Diencephalon (tissue), 2 donors: Measurements from ENCODE around the genes NECTIN2 and CLPTM1.

DNA sequence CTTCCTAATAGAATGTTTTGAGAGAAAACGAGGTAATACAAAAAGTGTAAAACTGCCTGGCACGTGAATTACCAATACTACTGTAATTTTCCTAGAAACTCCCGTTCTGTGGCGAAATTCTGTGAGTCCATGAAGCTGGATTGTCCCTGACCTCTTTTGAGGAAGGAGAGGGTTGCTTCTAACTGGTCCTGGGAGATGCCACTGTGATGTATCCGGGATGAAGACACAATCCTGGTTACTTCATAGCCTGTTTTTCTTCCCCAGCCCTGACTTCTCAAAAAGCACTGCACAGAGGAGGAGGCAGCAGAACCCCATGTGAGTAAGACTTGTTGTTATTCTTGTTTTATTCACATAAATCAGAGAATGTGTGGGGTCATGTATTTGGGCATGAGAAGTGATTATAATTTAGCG, 598 bp downstream of the ZNF226 start:
- RAMPAGE, long total RNA = no peak

DNA sequence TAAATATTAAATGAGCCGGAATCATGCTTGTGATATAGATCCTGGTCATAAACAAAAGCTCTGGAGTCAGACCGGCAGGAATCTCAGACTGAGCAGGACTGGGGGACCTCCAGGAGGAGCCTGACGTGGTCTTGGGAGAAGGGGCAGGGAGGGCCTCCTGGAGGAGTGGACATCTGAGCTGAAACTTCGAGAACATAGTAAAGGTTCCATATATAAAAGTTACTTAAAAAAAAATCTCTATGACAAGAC, 353 bp upstream of the CEACAM20 start:
- RAMPAGE, long total RNA = no peak

DNA sequence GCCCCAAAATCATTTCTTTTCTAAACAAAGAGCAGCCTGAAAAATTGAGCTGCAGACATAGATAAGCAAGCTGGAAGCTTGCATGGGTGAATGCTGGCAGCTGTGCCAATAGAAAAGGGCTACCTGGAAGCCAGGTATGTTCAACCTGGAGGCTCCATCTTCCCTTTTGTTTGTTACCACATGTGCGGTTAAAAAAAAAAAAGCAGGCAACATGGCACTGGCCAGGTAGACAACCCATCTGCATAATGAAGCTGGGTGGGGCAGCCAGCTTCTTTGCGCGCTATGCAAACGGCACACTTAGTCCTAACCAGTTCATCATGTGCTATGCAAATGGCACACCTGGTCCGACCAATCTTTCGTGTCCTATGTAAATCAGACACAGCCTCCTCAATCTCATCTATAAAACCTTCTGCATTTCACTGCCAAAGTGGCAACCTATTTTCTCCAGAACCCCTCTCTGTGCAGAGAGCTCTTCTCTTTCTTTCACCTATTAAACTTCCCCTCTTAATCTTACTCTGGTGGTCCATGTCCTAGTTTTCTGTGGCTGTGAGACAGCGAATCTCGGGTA, 11.3 kb upstream of the IGSF23 start:
- RAMPAGE, long total RNA = no peak

GRCh38 chr19:44750640-44751604, 2.4 kb downstream of the BCL3 start:
- RAMPAGE, long total RNA = no peak

- RAMPAGE, long total RNA = no peak
Observed at GRCh38 chr19:44755744-44756165, 7.2 kb downstream of the BCL3 start.

- RAMPAGE, long total RNA = no peak
Observed at GRCh38 chr19:44809472-44810403, 835 bp downstream of the BCAM start.

GRCh38 chr19:44845990-44846675, at the start of gene NECTIN2:
Gene NECTIN2, plus strand, starts transcription at chr19:44846297.
- RAMPAGE, long total RNA = no peak

GRCh38 chr19:44890039-44891040, 714 bp upstream of the TOMM40 start:
- RAMPAGE, long total RNA = no peak

- RAMPAGE, long total RNA = no peak
Observed at GRCh38 chr19:44909062-44909833, 3.7 kb downstream of the APOE start.

GRCh38 chr19:44954290-44955477, at the start of gene CLPTM1:
Gene CLPTM1, plus strand, starts transcription at chr19:44955380.
- RAMPAGE, long total RNA = start-site peak on the minus strand at chr19:44954926-44954975, 6 and 8 reads in 2 replicates; start-site peak on the plus strand at chr19:44955377-44955398, 191 and 1,282 reads in 2 replicates

GRCh38 chr19:45116000-45116521, 23.1 kb downstream of the PPP1R37 start:
- RAMPAGE, long total RNA = no peak

- RAMPAGE, long total RNA = no peak
Observed at GRCh38 chr19:45262986-45263441, 11.9 kb downstream of the MARK4 start.

- RAMPAGE, long total RNA = no peak
Observed at GRCh38 chr19:45273191-45273628, 22.1 kb downstream of the MARK4 start.

DNA sequence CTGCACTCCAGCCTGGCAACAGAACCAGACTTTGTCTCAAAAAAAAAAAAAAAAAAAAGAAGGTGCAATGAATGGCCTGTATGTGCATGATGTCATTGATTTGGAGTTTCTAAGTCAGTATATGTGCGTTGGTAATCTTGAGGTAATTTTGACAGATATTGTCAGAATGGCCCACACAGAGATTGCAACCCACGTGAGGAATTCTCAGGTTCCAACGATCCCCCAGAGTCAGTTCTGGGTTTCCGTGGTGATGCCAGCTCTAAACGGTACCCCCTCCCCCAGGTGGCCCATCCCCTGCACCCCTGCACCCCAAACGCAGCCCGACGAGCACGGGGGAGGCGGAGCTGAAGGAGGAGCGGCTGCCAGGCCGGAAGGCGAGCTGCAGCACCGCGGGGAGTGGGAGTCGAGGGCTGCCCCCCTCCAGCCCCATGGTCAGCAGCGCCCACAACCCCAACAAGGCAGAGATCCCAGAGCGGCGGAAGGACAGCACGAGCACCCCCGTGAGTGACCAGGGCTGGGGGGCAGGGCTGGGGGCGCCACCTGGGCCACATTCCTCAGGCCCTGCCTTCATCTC, 35.4 kb downstream of the CKM start:
- RAMPAGE, long total RNA = no peak

GRCh38 chr19:45321135-45321334, 1.6 kb downstream of the CKM start:
- RAMPAGE, long total RNA = no peak

- RAMPAGE, long total RNA = no peak
Observed at GRCh38 chr19:45408891-45409734, 2.7 kb downstream of the POLR1G start.

- RAMPAGE, long total RNA = no peak
Observed at GRCh38 chr19:45439551-45440351, 16.0 kb upstream of the ERCC1 start.

GRCh38 chr19:45443231-45443898, 19.6 kb upstream of the ERCC1 start:
- RAMPAGE, long total RNA = no peak

DNA sequence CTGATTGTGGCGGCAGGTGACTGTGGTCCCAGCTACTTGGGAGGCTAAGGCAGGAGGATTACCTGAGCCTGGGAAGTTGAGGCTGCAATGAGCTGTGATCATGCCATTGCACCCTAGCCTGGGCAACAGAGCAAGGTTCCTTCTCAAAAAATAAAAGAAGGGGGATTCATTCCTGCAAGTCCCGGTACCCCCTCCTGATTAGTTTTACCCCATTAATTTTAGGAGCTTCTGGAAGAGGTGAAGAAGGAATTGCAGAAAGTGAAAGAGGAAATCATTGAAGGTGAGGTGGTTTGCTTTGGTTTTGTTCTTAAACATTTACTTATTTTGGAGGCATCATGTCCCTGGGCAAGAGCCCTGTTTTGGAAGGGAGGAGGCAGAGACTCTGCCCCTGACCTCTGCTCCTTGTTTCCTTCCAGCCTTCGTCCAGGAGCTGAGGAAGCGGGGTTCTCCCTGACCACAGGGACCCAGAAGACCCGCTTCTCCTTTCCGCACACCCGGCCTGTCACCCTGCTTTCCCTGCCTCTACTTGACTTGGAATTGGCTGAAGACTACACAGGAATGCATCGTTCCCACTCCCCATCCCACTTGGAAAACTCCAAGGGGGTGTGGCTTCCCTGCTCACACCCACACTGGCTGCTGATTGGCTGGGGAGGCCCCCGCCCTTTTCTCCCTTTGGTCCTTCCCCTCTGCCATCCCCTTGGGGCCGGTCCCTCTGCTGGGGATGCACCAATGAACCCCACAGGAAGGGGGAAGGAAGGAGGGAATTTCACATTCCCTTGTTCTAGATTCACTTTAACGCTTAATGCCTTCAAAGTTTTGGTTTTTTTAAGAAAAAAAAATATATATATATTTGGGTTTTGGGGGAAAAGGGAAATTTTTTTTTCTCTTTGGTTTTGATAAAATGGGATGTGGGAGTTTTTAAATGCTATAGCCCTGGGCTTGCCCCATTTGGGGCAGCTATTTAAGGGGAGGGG, 18.7 kb downstream of the VASP start:
- RAMPAGE, long total RNA = no peak

DNA sequence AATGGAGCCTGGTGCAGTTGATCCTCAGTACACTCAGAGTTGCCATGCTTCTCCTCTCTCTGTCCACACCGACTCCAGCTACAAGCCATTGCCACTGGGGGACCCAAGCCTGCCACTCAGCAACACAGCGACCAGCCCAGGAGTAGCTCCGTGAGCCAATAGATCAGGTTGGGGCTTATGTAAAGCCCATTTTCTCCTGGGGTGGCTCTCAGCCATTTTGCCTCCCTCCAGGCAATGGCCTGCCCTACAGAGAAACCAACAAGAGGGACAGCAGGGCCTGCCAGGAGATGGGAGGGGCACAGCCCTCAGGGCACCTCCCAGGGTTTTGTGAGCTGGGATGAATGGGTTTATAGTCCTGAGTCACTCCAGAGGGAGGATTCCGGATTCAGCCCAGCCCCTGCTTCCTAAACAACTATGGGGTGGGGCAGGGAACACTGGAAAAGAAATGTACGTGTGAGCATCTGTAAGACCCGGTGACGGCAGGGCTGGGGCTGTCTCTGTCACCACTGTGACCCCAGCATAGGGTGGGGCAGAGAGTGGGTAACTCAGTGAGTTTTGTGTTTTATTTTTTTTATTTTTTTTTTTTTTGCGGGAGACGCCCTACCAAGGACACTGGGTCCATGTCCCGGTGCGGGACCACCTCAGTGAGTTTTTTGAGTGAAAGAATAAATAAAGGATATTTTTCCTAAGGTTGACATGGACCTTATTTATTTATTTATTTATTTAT, 36.4 kb downstream of the OPA3 start:
- RAMPAGE, long total RNA = no peak